Spleen (tissue), 7 donors: ENCODE measurements around a stretch of chr15.

DNA sequence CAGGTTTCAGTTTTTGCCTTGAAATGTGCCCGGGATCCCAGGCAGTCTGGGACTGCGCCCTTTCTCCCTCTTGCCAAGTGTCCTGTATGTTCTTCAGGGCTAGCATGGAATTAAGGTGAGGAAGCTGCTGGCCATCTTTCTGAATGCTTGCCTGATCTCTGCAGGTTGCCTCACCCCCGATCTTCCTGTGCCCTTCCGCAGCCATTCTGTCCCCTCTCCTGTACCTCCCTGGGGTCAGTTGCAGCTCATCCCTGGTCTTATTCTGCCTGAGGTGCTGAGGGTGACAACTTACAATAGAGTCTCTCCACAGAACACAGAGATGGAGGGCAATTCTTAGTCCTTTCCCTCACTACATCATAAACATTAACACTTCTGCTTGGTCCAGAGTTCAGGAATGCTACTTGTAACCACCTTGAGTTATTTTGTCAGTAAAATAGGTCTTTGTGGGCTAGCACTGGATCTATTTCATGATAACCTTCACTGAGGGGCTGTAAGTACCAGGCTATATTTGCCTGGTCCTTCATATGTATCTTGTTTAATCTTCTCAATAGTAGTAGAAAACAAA is 1.1 kb downstream of the GCNT3 start:
- PRO-cap, 4 experiments: no peak in any of the 4 experiments
- RAMPAGE, long total RNA, 4 experiments: no peak in any of the 4 experiments

DNA sequence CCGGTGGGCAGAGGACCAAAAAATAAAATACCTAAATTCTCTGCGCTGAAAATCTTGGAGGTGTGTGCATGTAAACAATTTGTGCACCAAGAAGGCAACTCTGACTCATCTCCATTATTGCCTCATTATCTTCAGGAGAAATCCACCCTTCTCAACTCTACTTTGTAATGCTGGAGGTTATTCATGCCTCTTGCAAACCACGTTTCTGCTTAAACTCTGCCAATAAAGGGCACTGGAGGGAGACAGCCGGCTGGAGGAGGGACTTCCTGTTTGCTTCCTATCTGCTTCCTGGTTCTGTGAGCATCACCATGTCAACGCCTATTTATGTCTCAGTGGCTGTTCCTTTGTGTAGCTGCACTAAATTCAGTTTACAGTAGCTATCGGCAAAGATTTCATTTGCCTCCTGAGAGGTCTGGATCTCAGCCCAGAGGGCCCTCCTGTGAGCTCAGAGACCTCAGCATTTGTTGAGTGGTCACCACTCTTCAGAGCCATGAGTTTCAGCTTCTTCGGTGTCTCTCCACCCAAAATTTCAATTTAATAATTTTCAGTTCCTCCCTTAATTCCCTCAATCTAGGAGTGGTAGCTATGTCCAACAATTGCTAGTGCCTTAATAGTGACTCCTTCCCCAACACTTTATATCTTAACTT is 3.5 kb downstream of the GCNT3 start:
- PRO-cap, 4 experiments: no peak in any of the 4 experiments
- RAMPAGE, long total RNA, 4 experiments: no peak in any of the 4 experiments

- PRO-cap, 4 experiments: peak in 4 of 4 experiments; most common minus-strand start chr15:59689952 (in 3)
- RAMPAGE, long total RNA, 4 experiments: no peak in any of the 4 experiments
Measured at GRCh38 chr15:59689713-59690465, 769 bp upstream of the BNIP2 start.

DNA sequence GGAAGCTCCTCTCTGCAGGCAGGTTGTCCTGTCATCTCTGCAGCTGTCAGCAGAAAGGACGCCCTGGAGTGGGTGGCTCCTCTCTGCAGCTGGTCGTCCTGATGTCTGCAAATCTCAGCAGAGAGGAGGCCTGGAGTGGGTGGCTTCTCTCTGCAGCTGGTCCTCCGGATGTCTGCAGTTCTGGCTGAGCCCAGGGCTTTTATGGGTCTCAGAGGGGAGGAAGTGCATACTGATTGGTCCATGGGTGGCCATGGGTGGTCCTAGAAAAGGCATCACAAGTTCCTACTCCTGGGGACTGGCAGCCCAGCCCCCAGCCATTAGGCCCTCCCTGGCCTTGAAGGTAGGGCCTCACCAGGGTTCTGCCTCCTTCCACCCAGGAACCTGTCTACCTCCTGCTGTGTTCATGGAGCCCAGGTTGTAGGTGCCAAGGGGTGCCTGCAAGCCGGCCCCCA is 102.7 kb upstream of the BNIP2 start:
- PRO-cap, 4 experiments: peak in 4 of 4 experiments; most common minus-strand start position 174 of the sequence (in 4)
- RAMPAGE, long total RNA, 4 experiments: no peak in any of the 4 experiments

DNA sequence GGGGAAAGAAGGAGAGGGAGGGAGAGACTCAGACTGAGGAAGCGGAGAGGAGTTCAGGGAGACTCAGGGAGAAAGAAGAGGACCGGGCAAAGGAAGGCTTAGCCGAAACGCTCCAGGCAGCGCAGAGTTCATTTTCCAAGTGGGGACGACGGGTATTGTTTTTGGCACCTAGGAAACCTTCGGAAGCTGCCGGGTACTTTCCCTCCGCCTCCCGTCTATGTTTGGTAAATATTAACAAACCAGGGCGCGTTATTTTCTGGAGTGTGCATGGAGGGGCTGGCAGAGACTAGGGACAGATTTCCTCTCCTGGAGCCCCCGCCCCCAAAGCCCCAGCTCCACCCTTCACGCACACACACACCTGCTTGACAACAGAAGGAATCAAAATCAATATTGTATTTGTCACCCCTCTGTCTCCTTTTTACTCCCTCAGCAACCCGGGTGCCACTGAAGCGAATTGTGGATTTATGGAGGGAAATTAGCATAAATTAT is 3.6 kb upstream of the FOXB1 start:
- PRO-cap, 4 experiments: no peak in any of the 4 experiments
- RAMPAGE, long total RNA, 4 experiments: no peak in any of the 4 experiments

- PRO-cap, 4 experiments: no peak in any of the 4 experiments
- RAMPAGE, long total RNA, 4 experiments: no peak in any of the 4 experiments
Measured at GRCh38 chr15:60004442-60005520, 670 bp downstream of the FOXB1 start.

DNA sequence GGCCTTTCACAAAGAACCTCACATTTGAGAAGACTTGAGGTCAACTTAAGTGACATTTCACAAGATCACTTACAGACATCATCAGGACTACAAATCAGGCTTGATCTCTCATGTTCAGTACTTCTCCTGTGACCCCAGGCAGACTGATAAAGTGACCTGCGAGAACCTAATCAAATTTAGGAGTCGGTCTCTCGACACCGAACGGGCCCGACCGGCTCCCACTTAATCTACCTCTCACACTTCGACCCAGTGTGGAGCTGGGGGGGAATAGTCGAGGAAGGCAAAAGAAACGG is 501 bp downstream of the ICE2 start:
- PRO-cap, 4 experiments: no peak in any of the 4 experiments
- RAMPAGE, long total RNA, 4 experiments: no peak in any of the 4 experiments

DNA sequence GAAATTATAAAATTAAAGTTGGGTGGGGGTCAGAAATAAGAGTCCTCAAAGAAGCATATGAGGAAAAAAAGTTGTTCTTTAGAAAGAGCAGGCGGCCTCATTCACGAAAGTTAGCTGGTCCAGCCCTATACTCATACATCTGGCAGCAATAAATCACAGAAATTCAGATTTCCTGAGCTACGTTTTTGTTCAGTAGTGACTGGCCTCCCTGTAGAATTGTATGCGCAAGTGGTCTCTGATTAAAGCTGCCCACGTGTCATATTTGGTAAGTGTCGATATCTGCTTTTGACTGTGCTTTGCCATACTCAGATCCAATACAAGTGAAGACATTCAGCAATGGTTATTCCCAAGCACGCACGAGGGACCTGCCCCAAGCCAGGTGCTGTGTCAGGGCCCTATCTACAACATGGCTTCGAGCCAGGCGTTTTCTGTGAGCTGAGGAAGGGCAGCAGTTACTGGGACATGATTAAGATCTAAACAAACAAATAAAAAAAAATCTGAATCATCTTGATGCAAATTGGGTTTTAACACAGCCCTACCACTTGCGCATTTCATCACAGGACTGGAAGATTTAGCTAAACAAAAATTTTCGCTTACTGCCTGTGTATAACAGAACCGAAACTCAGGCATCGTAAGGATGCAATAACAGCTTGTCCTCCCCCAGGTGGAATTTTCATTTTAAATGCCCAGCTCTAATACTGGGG is 47.2 kb upstream of the ICE2 start:
- PRO-cap, 4 experiments: no peak in any of the 4 experiments
- RAMPAGE, long total RNA, 4 experiments: no peak in any of the 4 experiments

DNA sequence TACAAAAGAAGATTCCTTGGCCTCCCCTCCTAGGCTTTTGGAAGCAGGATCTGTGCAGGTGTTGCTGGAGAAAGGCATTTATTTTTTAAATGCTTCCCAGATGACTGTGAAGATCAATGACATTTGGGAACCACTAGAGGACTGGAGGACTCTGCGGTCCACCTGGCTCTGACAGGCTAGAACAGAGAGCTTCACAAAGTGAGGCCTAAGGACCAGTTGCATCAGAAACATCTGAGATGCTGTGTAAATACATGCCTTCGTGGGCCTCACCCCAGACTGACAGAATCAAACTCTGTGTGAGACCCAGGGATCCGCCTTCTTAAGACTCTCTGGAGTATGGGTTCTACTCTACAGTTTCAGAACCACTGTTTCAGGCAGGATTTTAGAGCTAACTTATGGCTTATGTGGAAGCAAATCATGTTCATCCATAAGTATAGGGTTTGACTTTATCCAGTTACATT is 105.0 kb upstream of the ICE2 start:
- PRO-cap, 4 experiments: no peak in any of the 4 experiments
- RAMPAGE, long total RNA, 4 experiments: no peak in any of the 4 experiments

- PRO-cap, 4 experiments: no peak in any of the 4 experiments
- RAMPAGE, long total RNA, 4 experiments: no peak in any of the 4 experiments
Measured at GRCh38 chr15:60656491-60656961, 177.6 kb upstream of the ICE2 start.

DNA sequence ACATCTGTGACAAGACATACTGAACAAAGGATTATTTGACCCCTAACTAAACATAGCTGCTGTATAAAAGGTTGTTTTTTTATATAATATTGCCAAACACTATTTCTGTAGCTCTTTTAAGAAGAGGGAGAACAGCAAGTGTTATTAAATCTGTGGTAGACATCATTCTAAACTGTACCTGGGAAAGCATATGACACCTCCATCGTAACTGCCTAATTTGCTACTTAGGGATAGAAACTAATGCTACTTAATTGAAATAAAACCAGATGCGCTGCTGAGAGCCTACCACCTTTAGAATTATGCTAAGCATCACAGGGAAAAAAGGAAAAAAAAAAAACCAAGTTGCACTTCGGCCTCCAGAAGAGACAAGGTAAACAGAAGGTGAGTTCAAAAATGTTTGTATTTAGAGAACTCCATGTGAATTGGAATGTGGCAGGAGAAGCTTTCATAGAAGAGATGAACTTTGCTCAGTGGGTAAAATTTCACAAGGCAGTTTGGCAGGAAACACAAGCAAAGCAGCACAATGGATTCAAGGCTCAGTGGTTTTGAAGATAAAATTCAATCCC is 256.4 kb upstream of the ICE2 start:
- PRO-cap, 4 experiments: no peak in any of the 4 experiments
- RAMPAGE, long total RNA, 4 experiments: no peak in any of the 4 experiments

DNA sequence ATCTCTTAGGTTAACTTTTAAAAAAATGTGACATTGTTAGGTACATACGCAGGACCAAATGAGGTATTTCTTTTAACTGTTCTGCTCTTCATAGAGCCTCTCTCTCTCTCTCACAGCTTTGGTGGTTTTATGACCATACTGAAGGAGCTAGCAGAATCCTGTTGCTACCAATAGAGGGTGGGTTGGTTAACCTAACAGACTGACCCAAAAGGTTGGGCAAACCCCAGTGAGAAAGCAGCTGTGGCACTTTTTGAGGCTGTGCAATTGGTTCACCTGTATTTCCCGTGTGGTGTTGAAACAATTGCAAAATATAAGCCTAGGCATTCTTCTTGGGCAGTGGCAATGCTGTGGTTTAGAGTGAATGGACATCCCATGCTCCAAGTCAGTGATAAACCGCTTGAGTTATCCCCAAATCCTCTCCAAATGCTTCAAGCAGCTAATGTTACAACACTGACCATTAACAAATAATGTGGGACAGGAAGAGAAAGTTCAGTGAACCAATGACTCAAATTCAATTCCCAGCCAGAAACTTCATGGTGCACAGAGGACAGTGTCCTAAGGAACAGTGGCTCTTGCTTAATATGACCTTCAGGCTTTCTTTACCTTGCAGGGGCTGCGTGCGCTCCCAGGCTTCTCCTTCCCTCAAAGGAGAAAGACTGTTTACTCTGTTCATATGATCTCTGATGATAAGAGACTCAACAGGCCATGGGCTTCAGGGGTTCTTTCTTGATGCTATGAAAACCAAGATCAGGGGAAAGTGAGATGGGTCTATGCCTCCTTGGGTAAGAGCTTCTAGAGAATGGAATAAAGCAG is 262.0 kb upstream of the ICE2 start:
- PRO-cap, 4 experiments: no peak in any of the 4 experiments
- RAMPAGE, long total RNA, 4 experiments: no peak in any of the 4 experiments

DNA sequence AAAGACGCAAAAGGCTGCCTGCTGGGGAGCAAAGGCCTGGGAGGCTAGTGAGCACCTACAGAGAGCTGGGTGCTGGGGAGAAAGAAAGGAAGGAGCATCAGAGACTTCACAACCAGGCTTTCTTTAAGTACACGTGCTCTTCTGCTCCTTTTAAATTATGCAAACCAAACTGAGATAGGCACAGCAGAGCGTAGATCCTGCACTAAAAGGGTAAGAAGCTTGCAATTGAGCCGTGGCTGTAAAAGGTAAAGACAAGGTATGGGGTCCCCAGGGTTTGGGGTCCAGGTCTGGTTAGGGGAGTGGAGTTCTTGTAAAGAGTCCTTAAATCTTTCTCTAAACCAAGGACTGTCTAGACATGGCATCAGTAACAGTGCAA is 297.5 kb upstream of the ICE2 start:
- PRO-cap, 4 experiments: no peak in any of the 4 experiments
- RAMPAGE, long total RNA, 4 experiments: no peak in any of the 4 experiments

- PRO-cap, 4 experiments: no peak in any of the 4 experiments
- RAMPAGE, long total RNA, 4 experiments: no peak in any of the 4 experiments
Measured at GRCh38 chr15:60781333-60781718, 302.4 kb upstream of the ICE2 start.

DNA sequence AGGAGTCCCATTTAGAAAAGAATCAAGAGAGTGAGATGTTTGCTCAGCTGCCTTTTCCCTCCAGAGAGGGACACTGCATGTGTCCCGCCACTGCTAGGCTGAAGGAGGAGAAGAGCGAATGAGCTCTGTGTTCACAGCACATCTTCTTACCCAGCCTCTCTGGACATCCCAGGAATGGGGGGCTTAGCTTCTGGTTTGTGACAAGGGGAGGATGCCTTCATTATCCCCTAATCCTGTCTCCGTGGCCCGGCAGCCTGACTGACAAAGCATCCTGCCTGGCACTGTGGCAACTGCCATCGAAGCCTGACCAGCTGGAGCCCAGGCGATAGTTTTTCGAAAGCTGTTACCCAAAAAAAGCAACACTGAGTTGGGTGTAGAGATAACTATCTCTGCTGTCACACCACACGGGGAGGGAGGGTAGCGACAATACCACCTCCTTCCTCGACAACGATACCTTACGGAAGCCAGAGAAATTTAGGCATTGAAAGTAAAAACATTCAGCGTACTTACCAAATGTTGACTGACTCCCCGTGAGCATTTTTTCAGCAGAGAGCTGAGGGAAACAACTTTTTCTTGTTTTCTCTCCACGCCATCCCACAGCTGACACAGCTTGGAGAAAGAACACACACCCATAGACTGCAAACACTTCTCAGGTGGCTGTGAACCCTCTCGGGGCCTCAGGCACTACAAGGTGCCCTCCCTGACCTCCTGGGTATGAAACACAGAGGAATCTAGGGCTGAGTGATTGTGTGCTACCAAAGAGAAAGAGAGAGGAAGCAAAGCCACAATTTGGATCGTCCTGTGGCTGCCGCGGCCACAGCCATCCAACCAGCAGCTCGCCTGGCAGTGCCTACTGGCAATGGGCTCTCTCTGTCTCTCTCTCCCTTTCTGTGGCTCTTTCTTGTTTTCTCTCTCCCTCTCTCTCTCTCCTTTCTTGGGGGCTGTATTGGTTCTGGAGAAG is 361.9 kb upstream of the ICE2 start:
- PRO-cap, 4 experiments: peak in 1 of 4 experiments; most common plus-strand start position 512 of the sequence (in 1); most common minus-strand start position 260 of the sequence (in 1)
- RAMPAGE, long total RNA, 4 experiments: start-site peak on the minus strand in 1 of 4 experiments, centred at position 767 of the sequence, 9 reads per replicate

GRCh38 chr15:60844375-60844821 is 365.5 kb upstream of the ICE2 start:
- PRO-cap, 4 experiments: peak in 1 of 4 experiments; most common minus-strand start chr15:60844534 (in 1)
- RAMPAGE, long total RNA, 4 experiments: no peak in any of the 4 experiments

- PRO-cap, 4 experiments: no peak in any of the 4 experiments
- RAMPAGE, long total RNA, 4 experiments: no peak in any of the 4 experiments
Measured at GRCh38 chr15:60918571-60918924, 310.6 kb downstream of the RORA start.

- PRO-cap, 4 experiments: no peak in any of the 4 experiments
- RAMPAGE, long total RNA, 4 experiments: no peak in any of the 4 experiments
Measured at GRCh38 chr15:61077824-61078049, 151.4 kb downstream of the RORA start.

DNA sequence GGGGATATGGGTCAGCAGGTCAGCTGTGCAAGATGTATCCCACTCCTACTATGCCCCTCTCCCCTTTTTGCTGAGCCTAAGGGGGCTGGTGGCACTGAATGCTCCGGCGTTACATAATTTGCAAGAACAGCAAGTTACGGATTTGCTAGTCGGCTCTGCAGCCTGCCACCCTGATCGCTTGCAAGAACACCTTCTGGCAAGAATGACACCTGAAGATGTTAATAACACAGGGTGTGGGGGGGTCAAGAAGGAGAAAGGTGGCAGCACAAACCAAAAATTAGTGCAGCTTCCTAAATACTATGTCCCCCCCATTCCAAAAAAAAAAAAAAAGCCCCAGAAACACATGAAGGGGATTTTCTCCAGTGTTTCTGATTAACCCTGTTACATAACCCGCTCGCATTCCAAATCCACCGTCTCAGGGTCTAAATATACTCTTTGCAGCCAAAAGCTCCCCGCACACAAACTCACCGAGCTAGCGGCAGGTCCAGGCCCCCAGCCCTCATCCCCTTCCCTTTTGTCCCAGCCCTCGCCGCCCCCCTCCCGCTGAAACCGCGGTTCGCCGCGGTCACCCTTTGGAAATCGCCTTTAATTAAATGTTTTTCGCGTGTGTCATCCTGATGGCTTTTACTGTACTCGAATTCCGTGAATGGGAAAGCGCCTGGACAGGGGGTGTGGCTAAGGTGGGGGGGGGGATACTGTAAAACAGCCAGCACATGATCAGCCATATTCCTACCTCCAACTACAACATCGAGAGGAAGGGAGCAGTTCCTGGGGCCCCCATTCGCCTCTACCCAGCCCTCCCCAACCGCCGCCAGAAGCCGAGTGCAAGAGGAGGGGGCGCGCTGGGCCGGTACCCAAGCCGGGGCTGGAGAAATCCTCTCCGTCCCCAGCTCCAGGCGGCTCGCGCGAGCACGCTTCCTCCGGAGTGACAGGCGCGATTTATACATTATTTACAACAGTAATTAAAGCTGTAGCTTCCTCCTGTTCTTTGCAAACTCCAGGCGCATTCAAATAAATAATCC is 1.9 kb downstream of the RORA start:
- PRO-cap, 4 experiments: no peak in any of the 4 experiments
- RAMPAGE, long total RNA, 4 experiments: no peak in any of the 4 experiments

DNA sequence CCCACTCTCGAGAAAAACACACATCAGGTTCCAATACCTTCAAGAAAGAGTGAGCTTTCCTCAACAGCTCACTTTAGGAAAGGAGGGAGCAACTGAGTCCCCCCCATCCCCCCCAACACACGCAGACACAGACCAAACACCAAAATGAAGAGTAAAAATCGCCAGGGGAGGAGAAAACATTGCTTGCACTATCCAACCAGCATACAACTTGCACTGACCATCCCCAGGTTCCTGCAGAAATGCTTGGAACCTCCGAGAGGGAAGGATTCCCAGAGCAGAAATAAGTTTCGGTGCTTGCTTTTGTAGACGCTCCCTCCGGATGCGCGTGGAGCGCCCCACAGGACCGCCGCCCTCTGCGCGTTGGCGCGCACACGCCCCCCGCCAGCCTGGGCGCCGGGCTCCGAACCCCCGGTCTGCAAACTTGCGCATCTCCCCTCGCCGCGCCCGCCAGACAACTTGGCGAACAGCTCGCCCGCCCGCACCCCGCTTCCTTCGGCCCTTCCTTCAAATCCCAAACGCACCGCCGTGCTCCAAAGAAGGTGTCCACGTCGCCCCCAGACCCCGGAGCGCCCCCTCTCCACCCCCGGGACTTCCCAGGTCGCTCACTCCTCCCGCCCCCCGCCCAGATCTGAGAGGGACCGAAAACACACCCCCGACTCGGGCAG is 1.1 kb downstream of the RORA start:
- PRO-cap, 4 experiments: peak in 1 of 4 experiments; most common minus-strand start position 345 of the sequence (in 1)
- RAMPAGE, long total RNA, 4 experiments: no peak in any of the 4 experiments